ENCODE measurements around the genes OR6C68 and PYM1.

DNA sequence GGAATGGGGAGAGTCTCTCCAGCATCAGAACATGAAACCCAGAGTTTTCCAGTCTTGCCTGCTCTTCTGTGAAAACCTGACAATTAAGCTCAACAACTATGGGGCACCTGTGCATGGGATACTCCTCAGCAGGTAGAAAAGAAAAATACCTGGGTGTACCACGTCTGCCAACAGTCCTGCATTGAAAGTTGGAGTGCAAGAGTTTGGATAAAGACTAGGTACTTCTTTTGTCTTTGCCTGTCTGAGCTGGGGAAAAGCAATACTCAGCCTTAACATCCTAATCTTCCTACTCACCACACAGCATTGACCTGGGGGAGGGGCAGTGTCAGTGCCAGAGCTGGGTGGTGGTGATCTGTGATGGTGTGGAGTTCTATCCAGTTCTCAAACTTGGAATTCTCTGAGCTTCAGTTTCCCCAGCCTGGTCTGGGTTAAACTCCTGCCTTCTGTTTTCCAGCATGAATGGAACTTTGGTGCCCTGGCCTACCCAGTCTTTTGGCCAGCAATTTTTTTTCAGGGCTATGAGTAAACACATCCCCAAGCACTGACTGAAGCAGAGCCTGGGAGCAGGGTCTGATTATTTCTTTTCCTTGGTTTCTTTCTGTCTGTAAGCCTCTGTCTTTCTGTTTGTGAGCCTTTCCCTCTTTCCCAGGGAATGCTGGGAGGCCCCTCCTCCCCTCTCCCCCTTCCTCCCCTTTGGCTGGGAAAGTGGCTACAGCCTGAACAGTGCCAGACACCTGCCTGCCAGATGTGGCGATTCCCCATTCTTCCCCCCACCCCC is 11.4 kb downstream of the GPR84 start:
- PRO-cap: no peak

DNA sequence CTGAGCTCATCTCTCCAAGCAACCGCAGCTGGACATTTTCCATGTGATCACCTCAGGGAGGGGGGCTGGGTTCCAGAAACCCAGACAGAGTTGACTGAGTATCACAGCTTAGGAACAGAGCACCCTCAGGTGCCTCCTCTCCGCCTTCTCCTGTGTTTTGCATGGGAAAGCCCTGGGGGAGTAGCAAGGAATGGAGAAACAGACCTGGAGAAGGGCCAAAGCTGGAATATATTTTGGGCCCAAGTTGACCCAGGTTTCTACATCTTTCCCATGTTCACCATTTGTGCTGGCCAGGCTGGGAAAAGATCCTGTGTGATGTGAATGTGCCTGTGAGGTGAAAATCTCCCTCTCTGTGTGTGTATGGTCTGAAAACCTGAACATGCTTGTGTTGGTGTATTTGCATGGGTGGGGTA is 8.2 kb upstream of the ITGA5 start:
- PRO-cap: no peak

DNA sequence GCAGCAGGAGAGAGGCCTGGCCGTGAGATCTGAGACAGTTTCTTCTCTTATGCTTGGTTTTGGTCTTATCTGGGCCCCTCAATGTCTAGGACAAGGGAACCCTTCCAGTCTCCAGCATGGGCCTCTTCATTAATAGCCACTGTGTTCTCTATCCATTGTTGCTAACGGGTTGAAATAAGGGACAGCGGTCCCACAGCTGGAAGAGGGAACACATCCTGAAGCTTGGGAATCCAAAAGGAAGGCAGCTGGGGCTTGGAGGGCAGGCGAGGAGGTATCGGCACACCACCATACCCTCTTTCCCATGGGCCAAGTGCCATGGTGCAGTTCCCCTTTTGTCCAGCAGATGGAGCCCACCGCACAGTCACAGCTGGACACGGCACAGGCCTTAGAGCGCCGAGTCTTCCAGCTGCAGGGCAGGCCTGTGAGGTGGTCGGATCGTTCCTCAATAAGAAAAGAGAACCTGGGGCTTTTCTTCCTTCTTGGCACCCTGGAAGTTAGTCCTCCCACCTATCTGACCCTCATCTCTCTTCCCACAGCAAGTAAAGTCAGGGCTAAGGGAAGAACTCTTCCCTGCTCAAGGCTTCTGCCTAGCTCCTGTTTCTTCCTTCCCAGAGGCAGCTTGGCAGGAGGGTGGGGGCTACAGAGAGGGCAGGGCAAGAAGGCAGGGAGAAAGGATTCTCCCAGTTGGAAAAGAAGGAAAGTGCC is 8.8 kb downstream of the PPP1R1A start:
- PRO-cap: no peak

GRCh38 chr12:54982973-54983231 is 1.7 kb downstream of the TESPA1 start:
- PRO-cap: no peak

DNA sequence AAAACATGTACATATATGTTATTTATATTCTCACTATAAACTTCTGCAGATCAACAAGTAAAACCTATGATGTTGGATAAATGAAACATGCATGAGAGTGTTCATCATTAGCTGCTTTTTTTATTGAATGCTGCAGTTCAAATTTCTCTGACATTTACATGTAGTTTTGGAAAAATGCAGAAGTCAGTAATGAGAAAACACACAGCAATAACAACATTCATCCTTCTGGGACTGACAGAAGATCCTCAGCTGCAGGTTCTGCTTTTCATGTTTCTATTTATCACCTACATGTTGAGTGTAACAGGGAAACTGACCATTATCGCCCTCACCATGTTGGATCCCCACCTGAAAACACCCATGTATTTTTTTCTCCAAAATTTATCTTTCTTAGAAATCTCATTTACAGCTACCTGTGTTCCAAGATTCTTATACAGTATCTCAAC is at the start of gene OR6C68:
Gene OR6C68, plus strand, starts transcription at position 190 of the 443 bp plus-strand sequence.
- PRO-cap: no peak

GRCh38 chr12:55626114-55626566 is 10.6 kb upstream of the OR10P1 start:
- PRO-cap: no peak

DNA sequence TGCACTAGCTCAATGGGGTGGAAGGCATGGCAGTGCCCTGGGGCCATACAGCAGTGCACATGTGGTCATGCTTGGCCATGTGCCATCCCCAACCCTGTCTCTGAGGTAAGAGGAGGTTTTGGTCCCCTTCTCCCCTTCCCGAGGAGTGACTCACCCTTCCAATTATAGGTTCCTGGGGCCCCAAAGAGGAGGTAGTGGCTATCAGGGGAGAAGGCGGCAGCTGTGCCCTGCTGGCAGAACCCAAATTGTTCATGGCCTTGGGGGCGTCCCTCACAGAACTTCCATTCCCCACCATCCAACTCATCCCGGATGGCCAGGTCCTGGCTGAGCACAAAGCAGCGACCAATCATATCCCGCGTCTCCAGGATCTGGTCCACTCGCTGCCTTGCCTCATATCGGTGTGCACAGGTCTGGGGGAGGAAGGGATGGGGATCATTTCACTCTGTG is 6.9 kb downstream of the ITGA7 start:
- PRO-cap: no peak

- PRO-cap: no peak
These were observed 2.2 kb downstream of the ITGA7 start for GRCh38 chr12:55705367-55706114.

DNA sequence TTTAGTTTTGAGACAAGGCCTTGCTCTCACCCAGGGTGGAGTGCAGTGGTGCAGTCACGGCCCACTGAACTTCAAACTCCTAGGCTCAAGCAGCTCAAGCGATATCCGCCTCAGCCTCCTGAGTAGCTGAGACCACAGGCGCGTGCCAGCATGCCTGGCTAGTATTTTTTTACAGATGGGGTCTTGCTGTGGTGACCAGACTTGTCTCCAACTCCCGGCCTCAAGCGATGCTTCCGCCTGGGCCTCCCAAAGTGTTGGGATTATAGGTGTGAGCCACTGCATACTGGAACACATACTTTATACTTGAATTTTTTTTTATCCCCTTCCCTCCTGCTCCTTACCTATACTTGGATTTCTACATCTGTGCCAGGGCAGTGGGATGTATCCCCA is 2.8 kb downstream of the RDH5 start:
- PRO-cap: no peak

DNA sequence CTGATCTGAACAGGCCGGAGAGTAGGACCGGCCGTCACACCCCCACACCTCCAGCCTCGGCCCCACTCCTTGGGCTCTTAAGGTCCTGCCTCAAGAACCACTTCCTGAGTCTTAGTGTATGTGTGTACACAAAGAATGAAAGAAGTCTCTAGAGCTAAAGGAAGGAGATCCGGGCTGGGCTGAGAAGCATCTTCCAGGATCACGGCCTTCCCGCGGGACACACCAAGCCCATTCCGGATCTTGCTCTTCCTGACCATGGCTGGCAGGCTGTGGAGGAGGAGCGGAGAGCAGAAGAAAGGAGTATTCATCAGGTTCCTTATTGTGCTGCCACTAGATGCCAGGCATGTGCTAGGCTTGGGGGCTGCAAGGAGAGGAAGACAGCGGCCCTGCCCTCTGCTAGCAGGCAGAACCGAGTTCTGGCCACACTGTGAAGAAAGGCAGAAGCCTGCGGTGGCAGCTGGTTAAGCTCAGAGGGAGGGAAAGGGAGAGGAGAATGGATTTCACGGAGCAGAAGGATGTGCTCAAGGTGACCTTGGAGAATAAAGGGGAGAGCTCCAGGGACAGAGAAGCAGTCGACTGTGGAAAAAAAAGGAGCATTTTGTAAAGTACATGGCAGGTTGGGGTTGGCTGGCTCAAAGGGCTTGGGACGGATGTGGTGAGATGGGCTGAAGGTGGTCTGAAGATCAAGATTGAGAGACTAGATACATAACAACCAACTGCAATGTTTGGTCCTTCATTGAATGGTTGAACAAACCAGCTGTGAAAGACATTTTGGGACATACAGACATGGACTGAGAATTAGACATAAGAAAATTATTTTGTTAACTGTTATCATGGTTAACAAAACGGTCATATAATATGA is 1.4 kb upstream of the CD63 start:
- PRO-cap: bidirectional peak, plus-strand start at position 37 of the sequence, minus-strand start outside the sequence; bidirectional peak, plus-strand start at position 319 of the sequence, minus-strand start at position 429 of the sequence

GRCh38 chr12:55750583-55751663 is 8.0 kb downstream of the GDF11 start:
- PRO-cap: no peak

- PRO-cap: no peak
These were observed 34.7 kb downstream of the GDF11 start for GRCh38 chr12:55777627-55777983.

DNA sequence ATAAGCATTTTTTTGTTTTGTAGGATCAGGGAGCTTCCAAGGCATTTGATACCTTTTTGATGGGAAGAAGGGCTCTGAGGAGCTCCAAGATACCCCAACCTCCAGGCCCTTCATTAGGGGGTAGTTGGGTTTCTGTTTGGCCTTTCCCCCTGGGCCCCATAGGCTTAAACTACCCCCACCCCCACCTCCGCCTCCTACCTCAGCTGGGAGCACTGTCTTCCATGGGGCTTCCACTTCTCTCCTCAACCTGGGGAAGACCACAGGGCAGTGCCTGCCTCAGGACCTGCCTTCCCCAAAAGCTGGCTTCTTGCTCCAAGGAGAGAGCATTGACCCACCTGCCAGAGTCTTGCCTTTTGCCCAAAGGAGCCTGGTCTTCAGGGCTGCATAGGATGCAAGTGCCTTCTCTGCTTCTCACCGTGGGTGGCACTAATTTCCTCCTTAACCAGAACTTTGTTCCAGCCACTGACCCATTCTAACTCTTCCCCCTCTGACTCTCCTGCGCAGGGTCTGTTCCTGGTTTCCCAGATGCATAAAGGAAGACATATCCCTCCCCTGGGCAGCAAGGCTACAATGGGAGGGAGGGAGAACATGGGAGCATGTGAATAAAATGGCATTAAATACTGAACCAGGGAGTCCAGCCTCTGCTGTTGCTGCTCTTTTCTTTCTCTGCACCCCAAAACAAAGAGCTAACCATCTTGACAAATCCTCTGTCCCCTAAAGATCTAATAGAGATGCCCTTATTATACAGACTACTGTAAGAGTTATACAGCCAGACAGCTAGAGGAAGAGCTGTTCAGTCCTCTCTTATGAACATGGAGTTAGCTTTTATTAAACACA is 6.5 kb upstream of the DNAJC14 start:
- PRO-cap: no peak

DNA sequence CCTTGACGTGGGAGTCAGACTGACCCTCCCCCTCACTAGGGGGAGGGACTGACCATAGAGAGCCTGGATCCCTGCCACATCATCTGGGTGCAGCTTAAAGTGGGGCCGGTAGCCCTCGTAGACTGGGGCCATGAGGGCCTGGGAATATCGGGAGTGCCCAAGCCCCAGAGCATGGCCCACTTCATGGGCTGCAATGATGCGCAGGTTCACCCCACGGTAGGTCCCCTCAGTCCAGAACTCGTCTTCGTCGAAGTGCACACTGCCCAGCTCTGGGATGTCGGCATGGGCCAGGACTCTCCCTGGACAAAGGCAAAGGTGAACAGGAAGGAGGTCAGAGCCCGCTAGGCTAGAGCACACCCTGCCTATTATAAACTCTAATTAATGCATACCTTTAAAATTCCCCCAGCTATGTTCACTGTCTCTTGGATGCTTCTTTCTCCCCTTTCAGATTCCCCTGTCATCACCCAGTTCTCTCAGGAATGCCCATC is 3.2 kb downstream of the MMP19 start:
- PRO-cap: no peak

DNA sequence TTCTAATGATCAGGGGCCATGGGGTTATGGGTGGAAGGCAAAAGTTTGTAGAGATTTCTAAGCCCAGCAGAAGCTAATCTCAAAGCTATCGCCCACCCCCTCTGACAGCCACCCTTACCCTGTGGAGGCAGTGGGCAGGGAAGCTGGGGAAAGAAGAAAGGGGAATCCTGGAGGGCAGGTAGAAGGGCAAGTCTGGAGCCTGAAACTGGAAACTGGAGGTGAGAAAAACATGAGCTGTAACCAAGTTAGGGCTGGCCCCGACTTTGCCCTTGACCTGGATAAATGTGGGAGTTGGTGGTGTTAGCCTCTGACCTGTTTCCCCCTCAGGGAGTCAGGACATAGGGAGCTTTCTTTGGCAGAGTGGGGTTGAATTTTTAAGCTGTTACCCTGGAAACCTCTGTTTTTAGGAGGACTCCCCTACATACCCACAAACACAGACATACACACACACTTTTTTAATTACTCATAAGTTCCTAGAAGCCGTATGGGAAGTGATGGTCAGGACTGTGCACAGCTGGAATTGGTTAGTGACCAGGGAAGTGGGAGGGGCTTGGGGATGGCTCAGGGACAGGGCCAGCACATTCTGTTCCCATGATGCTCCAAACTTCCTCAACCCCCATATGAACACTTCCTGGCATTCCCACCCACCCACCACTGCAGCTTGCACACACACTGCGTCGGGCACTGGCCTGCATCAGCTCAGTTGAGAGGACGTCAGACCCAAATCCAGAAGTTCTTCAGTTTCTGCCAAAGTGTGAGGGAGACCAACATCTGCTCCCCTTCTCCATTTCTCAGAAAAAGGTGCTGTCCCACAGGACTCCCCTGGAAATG is 5.0 kb upstream of the MMP19 start:
- PRO-cap: unidirectional peak, plus-strand start at position 670 of the sequence

DNA sequence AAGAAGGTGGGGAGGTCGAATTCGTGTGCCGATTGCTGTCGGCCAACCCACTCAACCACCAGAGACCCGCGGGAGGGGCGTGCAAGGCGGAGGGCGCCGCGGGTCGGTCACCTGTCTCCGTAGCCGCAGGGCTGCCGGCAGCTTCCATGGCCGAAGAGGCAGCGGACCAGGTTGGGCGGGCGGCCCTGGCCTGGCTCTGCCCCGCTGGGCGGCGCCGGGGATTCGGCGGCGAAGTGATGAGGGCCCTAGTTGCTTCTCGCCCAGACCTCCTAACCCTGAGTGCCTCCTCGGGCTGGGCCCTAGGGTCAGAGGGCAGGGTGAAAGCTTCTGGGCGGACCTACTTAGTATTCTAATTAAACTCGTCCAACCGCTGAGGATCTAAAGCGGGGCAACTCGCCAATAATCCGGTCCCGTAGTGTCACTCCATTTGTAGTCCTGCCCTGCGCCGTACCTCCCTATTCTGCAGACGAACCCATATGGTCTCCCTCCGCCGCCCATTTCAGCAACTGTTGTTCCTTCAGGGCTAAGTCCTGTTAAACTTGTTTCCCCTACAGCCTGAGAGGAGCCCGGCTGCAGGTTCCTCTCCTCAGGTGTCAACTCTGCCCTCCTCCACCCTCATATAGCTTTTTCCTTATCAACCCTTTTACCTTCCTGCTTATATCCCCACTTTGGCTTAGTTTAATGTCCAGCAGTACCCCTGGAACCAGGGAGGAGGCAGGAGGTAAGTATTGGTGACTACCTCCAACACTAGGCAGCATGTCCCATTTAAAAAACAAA is at the start of gene PYM1:
Gene PYM1, minus strand, starts transcription at position 281 of the 777 bp plus-strand sequence.
- PRO-cap: bidirectional peak, plus-strand start at position 61 of the sequence, minus-strand start at position 57 of the sequence; bidirectional peak, plus-strand start at position 458 of the sequence, minus-strand start at position 281 of the sequence

DNA sequence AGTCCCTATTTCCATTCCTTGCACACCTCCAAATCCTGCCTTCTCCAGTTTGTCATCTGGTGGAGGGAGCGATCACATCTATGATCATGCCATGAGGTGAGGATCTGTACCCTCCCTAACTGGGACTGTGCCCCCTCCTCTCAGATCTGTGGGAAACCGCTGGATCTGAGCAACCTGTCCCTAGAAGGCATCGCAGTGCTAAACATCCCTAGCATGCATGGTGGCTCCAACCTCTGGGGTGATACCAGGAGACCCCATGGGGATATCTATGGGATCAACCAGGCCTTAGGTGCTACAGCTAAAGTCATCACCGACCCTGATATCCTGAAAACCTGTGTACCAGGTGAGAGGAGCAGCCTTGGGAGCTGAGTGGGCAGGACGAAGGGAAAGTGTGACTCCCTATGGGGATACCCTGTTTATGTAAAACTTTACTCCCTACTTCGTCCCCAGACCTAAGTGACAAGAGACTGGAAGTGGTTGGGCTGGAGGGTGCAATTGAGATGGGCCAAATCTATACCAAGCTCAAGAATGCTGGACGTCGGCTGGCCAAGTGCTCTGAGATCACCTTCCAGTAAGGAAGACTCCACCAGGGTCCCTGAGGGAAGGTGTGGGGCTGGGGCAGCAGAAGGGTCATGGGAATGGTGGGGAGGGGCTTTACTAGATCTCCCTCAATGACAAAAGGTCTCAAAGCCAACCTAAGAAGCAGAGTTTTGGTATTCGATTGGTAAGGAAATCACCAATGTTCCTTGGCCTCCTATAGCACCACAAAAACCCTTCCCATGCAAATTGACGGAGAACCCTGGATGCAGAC is 13.0 kb downstream of the PMEL start:
- PRO-cap: no peak

DNA sequence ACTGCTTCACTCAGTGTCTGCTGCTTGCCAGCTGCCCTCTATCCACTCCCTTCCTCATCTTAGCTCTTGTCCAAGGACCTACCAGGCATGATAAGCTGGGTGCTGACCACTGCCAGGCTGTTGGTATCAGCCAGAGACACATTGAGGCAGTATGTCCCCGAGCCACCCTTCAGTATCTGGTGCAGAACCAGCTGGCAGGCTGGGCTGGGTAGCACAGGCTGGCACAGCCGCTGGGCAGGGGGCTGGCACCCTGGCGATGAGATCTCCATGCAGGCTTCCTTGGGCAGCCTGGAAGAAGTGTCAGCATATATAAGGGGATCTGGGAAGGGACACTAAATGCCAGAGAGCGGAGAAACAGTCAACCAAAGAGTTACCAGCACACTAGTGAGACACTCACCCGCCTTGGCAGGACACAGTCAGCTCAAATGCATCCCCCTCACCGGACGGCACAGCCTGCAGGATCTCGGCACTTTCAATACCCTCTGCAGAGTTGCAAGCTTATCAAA is 10.4 kb downstream of the PMEL start:
- PRO-cap: no peak

- PRO-cap: no peak
These were observed 7.4 kb downstream of the PMEL start for GRCh38 chr12:55958416-55958903.

DNA sequence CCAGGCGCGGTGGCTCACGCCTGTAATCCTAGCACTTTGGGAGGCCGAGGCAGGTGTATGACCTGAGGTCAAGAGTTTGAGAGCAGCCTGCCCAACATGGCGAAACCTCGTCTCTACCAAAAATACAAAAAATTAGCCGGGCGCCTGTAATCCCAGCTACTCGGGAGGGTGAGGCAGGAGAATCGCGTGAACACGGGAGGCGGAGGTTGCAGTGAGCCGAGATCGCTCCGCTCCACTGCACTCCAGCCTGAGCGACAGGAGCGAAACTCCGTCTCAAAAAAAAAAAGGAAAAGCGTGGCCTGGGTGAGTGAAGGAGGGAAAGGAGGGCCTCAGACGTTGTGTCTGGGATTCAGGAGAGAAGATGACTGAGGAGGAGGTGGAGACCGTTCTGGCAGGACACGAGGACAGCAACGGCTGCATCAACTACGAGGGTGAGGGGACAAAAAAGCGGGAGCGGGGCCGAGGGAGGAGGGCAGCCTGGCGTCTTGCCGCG is 998 bp upstream of the MYL6 start:
- PRO-cap: bidirectional peak, plus-strand start at position 176 of the sequence, minus-strand start at position 441 of the sequence

All from H9 (cell line).